Subcutaneous adipose tissue (tissue), 3 donors: ENCODE measurements around a stretch of chr6.

GRCh38 chr6:140858326-140859143 is 1274.2 kb upstream of the GJE1 start:
- PRO-cap = no peak
- RAMPAGE, long total RNA, 3 experiments = no peak in any of the 3 experiments

DNA sequence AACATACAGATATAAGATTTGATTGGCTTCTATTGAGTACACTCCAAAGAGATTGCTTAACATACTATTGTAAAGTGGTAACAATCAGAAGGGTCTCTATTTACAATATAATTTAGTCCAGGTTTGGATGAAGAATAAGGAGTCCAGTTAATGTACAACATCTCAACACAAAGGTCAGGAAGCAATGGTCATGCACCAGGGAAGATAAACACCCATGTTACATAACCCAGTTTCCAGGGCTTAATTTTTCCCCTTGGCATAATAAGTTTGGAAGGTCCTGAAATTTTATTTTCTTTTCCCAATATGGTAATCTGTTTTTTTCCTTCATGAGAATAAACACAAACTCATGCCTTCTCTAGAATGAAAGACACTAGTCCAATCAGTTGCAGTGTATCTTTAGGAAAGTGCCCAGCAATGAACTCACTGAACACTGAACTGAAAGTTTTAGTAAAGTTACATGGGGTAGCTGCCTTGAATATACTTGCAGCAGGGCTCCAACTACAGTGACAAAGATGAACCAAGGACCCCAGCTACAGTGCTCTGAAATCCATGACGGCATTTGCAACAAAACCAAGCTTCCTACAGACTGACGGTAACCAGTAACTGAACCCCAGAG is 255.3 kb upstream of the GJE1 start:
- PRO-cap = no peak
- RAMPAGE, long total RNA, 3 experiments = start-site peak on the plus strand in 2 of 3 experiments, centred at positions 350 to 374 of the sequence, 10 to 15 reads per replicate

GRCh38 chr6:142395583-142396484 is 94.0 kb downstream of the ADGRG6 start:
- PRO-cap = no peak
- RAMPAGE, long total RNA, 3 experiments = no peak in any of the 3 experiments

GRCh38 chr6:142771780-142772723 is 172.9 kb downstream of the HIVEP2 start:
- PRO-cap = no peak
- RAMPAGE, long total RNA, 3 experiments = start-site peak on the minus strand in 1 of 3 experiments, at chr6:142771908-142772778 at its widest, 55 reads per replicate

- PRO-cap = no peak
- RAMPAGE, long total RNA, 3 experiments = no peak in any of the 3 experiments
These were observed 124.6 kb downstream of the HIVEP2 start for GRCh38 chr6:142819997-142821164.

DNA sequence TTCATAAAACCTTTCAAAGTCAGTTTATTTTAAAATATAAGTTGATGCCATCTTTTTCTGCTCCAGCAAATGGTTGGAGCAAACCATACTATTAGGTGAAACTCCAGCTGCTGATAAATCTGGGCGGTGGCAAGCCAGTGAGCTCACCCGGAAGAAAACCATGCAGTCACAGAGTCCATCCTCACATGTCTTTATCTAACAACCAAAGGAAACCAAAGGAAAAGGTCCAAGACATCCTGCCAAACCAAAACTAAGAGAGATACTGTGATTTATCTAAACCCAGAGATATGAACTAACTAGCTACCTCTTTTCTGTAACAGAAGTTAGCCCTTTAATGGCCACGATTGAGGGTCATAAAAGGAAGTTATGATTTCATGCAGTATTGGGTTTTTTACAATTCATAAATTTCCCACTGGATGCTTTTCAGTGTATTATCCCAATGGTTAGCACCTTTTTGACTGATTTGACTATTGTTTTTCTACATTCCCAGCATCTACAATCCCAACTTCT is 72.5 kb downstream of the HIVEP2 start:
- PRO-cap = no peak
- RAMPAGE, long total RNA, 3 experiments = no peak in any of the 3 experiments

- PRO-cap = no peak
- RAMPAGE, long total RNA, 3 experiments = no peak in any of the 3 experiments
These were observed 37.6 kb downstream of the HIVEP2 start for GRCh38 chr6:142907223-142907863.

- PRO-cap = no peak
- RAMPAGE, long total RNA, 3 experiments = start-site peak on the minus strand in 1 of 3 experiments, at chr6:142918319-142918821 at its widest, 7 reads per replicate
These were observed 26.8 kb downstream of the HIVEP2 start for GRCh38 chr6:142918102-142918723.

DNA sequence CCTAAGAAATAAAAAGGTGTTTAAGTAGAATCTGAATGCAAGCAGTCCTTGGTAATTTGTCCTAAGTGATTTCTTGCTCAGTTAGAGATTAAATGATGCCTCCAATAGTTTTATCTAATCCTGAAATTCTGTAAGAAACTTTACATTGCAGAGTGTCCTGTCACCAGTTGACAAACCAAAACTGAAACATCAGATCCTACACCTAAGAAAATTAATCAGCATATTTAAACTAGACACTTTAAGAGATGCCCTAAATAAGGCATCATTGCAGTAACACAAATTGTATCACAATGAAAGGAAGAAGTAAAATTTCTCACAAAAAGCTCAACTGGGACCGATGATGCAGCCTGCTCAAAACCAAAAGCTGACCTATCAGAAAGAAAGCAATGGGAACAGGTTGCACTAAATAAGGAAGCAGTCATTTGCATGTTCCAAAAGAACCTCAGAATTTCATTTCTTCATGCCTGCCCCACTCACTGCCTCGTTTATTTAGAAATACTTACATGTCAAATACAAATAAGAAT is 12.2 kb downstream of the HIVEP2 start:
- PRO-cap = no peak
- RAMPAGE, long total RNA, 3 experiments = no peak in any of the 3 experiments

DNA sequence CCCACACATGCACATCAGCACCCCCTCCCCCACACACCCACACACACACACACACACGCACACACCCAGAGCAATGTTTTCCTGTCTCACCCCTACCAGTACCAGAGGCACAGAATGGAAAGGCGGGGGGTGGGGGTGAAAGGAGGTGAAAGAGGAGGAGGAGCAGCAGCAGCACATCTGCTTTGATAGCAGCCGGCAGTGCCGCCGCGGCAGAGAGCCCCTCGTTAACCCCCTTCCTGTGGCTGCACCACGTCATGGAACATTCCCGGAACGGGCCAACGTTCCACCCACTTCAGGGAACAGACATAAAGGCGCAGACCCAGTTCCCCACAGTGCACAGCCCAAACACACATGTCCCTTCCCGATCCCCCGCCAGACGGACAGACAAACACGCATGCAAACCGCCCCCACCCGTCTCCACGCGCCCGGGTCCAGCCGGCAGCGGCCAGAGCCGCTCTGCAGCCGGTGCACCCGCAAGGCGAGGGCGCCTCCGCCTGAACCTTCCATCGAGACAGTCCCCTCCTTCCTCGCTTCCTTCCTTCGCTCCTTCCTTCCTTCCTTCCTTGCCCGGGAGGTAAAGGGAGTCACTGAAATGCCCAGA is 486 bp downstream of the HIVEP2 start:
- PRO-cap = bidirectional peak, plus-strand start at position 148 of the sequence, minus-strand start at position 111 of the sequence; bidirectional peak, plus-strand start at position 322 of the sequence, minus-strand start at position 200 of the sequence
- RAMPAGE, long total RNA, 3 experiments = no peak in any of the 3 experiments

GRCh38 chr6:142945324-142946245 is 609 bp upstream of the HIVEP2 start:
- PRO-cap = bidirectional peak, plus-strand start at chr6:142945581, minus-strand start at chr6:142945591
- RAMPAGE, long total RNA, 3 experiments = no peak in any of the 3 experiments

GRCh38 chr6:143181525-143181936 is 120.8 kb downstream of the AIG1 start:
- PRO-cap = no peak
- RAMPAGE, long total RNA, 3 experiments = no peak in any of the 3 experiments

DNA sequence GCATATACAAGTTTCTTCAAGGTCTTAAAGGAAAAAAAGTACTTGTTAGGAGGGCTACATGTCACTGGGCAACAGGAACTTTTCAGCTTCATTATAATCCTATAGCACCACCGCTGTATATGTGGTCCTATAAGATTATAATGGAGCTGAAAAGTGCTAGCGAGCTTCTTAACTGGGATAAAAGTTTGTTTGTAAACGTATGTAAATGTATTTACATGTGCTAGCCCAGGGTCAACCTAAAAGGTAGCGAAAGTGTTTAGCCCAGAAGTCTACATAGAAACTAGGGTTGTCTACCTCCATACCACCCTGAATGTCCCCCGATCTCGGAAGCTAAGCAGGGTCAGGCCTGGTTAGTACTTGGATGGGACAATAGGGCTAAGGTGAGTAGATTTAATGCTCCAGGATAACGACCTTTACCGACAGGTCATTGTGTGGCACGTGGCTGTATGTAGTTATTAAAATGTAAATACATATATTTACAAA is 933 bp downstream of the ADAT2 start:
- PRO-cap = no peak
- RAMPAGE, long total RNA, 3 experiments = no peak in any of the 3 experiments

GRCh38 chr6:143578278-143578906 is 66.9 kb upstream of the FUCA2 start:
- PRO-cap = no peak
- RAMPAGE, long total RNA, 3 experiments = no peak in any of the 3 experiments

- PRO-cap = no peak
- RAMPAGE, long total RNA, 3 experiments = no peak in any of the 3 experiments
These were observed 4.2 kb upstream of the PHACTR2 start for GRCh38 chr6:143673491-143674034.

GRCh38 chr6:143675871-143676539 is 1.8 kb upstream of the PHACTR2 start:
- PRO-cap = no peak
- RAMPAGE, long total RNA, 3 experiments = no peak in any of the 3 experiments

DNA sequence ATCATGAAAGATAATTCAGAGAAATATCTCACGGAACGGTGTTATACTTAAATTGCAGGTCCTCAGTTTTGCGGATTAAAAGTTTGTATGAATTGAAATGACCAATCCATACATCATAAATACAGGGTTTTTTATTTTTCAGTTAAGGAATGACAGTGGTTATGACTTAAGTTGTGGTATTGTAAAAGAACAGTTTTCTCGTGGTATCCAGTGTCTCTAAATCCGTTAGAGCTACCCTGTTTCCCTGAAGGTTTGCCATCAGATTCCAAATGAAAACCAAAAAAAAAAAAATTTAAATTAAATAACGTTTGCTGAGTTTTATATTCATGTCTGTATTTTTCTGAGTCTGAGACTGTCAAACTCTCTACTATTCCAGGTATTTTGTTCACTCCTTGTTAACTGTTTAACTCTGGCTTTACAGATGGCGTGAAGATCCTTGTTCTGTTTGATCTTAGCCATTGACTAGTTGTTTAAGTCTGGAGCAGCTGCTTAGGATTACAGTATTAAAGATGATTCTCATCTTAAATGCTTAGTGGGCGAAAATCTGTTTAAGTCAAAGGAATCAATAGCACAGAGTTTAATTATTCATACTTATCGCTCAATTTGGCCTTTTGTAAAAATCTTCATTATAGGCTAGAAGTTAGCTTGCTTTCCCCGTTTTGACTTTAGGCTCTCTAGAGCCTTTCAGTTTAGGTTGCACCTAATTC is 2.3 kb downstream of the PHACTR2 start:
- PRO-cap = no peak
- RAMPAGE, long total RNA, 3 experiments = no peak in any of the 3 experiments

DNA sequence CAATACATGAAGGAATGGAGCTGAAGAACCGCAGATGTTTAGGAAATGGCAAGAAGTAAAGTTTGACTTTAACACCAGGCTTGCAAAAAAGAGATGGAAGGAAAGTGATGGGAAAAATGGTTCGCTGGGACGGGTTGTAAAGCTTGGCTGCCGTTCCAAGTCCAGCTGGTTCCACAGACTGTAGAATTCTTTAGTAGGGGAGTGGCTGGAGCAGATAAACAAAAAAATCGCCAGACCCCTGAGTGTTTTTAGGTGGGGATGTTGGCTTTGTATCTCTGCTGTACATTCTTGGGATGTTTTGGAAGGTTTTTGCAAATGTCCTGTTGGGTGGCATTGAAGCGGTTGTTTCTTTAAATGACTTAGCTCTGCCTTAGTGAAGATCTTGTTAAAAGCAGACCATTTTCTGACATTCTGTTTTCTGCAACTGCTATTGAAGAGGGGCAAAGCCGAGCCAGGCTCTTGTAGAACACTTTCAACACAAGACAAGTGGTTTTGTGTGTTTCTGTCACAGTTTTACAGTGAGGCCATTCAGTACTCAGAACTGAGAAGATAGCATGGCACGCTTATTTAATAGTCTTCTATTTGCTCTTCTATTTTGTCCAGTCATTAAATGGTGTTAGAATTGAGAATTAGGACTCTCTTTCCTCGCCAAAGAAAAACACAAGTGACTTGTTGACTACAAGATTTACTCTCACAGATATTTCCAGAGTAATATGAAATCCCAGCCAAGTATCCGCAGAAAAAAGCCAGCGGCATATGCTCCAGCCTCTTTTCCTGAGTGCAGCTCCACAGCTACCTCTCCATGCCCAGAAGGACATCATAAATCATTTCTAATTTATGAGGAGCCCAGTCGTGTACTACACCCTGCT is 65.7 kb downstream of the PHACTR2 start:
- PRO-cap = no peak
- RAMPAGE, long total RNA, 3 experiments = no peak in any of the 3 experiments

- PRO-cap = no peak
- RAMPAGE, long total RNA, 3 experiments = no peak in any of the 3 experiments
These were observed 71.0 kb upstream of the LTV1 start for GRCh38 chr6:143772053-143772626.

DNA sequence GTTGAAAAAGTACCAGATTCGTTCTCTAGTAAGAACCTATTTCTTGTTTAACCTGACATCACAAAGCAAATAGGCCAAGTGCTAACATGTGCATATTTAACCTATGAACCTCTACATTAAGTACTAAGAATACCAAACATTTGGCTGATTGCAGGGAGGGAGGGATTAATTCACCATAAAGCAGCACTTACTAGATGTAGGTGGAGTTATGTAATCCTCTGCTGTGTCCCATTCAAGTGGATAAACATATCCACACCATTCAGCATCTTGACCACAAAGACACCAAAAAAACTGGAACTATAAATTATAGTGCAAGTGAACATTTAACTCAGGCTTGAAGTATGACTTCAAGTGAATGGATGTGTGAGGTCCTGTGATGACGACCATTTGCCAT is 10.2 kb downstream of the STX11 start:
- PRO-cap = no peak
- RAMPAGE, long total RNA, 3 experiments = no peak in any of the 3 experiments